Jurkat, Clone E6-1 (cell line): ENCODE data around the genes SLC10A4 and FIP1L1.

- RRBS = no CpG with 5 or more reads among the region's 4 CpGs
These were observed 5.9 kb downstream of the NIPAL1 start for GRCh38 chr4:48022395-48022968.

GRCh38 chr4:48093805-48094294 lies 40.2 kb downstream of the TXK start:
- RRBS = no CpG with 5 or more reads among the region's 3 CpGs

- RRBS = no CpG with 5 or more reads among the region's 3 CpGs
These were observed 59.5 kb upstream of the TXK start for GRCh38 chr4:48193473-48194008.

GRCh38 chr4:48255138-48255746 lies 14.4 kb downstream of the TEC start:
- RRBS = no CpG with 5 or more reads among the region's 5 CpGs

DNA sequence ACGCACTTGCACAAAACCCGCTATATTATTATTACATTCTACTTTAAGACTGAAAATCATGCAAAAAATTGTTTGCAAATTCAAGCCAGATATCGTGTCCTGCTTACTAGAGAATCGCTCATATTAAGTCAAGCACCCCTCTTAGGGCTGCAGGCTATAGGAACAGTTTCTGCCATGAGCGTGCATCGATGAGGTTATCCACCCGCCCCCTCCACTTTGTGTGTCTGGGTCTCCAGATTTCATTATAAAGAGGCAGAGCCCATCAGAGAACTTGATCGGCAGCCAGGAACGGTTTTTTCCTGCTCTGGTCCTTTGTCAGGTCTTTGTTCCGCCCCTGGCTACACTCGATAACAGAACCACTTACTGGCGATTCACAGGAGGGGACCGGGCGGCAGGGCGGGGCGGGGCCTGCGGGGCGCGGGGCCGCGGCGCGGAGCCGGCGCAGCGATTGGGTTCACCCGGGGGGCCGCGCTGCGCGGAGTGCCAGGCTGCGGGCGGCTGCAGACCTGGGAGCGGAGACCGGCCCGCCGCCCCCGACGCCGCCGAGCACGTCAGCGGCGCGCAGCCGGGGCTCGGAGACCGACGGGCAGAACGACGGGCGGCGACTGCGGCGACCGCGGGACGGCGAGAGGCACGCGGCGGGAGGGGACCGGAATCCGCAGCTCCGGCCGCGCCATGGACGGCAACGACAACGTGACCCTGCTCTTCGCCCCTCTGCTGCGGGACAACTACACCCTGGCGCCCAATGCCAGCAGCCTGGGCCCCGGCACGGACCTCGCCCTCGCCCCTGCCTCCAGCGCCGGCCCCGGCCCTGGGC lies at the start of gene SLC10A4:
SLC10A4 (plus strand) TSS at position 457 of the 817 bp plus-strand sequence.
- RRBS = 80% methylated on average over 19 of the region's 80 CpGs

GRCh38 chr4:48633793-48634529 lies 143.9 kb downstream of the ZAR1 start:
- RRBS = no CpG with 5 or more reads among the region's 5 CpGs

GRCh38 chr4:48669136-48669556 lies 110.9 kb downstream of the FRYL start:
- RRBS = no CpG with 5 or more reads among the region's 2 CpGs

- RRBS = no CpG with 5 or more reads among the region's 1 CpG
These were observed 3.1 kb downstream of the FRYL start for GRCh38 chr4:48776995-48777367.

DNA sequence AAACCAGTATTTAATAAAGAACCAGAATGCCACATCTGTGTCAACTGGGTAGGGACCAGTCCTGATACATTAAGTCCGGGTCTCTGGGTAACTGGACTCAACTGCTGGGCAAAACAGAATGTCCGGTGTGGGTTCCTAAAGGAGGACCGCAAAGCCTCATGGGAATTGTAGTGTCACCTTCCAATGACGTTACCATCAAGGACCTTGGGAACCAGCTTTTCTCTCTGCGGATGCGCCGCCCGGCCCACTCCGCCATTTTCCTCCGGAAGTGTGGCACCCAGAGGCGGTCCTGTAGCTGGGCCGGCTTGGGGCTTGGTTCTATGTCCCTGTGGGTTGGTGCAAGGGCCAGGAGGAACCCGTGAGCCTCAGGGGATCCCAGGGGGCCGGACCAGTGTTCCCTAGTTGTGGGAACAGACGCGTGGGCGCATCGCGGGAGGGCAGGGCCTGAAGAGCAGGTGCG lies 175.0 kb downstream of the CWH43 start:
- RRBS = no CpG with 5 or more reads among the region's 20 CpGs

GRCh38 chr4:51842391-51842958 lies 478 bp upstream of the DCUN1D4 start:
- RRBS = 2% methylated on average over 2 of the region's 42 CpGs

DNA sequence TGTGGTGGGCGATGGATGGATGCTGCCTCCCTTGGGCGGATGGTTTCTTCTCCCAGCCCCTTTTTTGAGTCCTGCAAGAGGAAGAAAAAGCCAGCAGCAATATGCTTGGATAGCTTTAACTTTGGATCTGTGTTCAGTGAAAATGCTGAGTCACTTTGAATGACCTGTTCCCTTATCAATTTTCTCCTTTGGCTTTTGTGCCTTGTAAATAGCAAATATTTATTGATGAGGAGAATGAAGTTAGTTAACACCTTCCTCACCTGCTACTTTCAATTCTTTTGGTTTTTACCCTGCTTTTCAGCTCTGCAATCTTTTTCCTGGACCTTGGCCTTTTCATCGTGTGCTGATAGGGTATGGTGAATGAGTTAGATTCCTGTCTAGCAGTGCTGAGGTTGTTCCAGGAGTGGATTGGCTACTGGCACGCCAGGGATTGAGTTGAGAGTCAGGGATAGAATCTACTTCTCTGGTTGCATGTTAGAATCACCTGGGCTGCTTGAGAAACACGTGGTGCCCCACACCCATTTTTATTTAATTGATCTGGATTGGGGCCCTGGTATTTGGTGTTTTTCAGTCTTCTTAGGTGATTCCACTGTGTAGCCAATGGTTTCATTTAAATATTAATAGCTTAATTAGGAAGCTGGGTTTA lies 10.3 kb downstream of the DCUN1D4 start:
- RRBS = no CpG with 5 or more reads among the region's 5 CpGs

GRCh38 chr4:52016930-52017435 lies 3.2 kb downstream of the LRRC66 start:
- RRBS = no CpG with 5 or more reads among the region's 3 CpGs

- RRBS = no CpG with 5 or more reads among the region's 3 CpGs
These were observed 193.0 kb downstream of the USP46 start for GRCh38 chr4:52466188-52466508.

DNA sequence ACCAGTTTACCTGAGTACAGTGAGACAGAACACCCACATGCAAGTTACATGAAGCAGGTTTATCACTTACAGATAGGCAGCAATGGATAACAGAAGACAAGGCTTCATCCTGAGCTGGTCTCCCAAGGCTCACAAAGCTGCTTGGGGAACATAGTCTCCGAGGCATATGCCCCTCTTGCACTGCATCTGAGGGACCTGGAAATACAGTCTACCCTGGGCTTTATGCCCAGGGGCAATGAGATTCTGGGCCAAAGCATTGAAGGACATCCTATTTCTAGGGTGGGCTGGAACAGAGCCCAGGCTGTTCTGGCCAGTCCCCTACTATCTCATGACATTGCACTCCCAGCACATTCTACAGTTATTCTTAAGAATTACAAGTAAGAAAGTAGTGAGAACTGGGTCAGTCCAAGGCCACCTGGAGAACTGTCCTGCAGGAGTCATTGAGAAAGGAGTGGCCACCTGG lies 107.7 kb downstream of the USP46 start:
- RRBS = no CpG with 5 or more reads among the region's 1 CpG

- RRBS = no CpG with 5 or more reads among the region's 7 CpGs
These were observed 92.6 kb downstream of the RASL11B start for GRCh38 chr4:52954440-52955357.

DNA sequence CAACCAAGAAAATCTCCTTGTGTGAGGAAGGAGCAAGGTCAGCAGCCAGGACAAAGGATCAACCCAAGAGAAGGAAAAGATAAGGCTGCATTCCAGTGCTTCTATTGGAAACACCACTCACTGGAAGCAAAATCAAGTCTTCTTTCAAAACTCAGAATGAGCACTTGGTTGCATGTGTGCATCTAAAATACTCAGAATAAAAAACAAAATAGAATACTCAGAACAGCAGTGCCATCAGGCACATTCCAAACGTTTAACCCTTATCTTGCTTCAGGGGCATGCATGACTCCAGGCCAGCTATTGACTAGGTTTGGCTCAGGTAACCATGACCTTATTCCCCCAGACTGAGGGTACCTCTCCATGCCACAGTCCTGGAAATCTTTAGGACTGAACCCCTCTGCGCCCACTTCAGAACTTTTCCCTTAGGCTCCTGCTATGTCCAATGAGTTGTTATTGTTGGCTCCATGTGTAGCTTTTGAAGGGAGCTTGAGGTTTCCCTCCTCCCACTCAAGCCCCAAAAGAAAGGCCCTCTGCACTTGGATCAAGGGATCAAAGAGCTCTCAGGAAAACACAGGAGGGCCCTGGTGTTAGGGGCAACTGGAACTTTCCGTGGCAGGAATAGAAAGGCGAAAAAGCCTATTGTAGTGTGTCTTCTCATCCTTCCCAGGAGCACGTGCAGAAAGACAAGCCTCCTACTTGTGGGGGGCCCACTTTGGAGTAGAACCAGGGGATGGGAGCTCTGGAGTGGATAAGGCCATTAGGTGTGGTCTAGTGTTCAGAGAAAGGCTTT lies 134.9 kb downstream of the RASL11B start:
- RRBS = no CpG with 5 or more reads among the region's 5 CpGs

- RRBS = no CpG with 5 or more reads among the region's 5 CpGs
These were observed 177.3 kb downstream of the RASL11B start for GRCh38 chr4:53039208-53040103.

DNA sequence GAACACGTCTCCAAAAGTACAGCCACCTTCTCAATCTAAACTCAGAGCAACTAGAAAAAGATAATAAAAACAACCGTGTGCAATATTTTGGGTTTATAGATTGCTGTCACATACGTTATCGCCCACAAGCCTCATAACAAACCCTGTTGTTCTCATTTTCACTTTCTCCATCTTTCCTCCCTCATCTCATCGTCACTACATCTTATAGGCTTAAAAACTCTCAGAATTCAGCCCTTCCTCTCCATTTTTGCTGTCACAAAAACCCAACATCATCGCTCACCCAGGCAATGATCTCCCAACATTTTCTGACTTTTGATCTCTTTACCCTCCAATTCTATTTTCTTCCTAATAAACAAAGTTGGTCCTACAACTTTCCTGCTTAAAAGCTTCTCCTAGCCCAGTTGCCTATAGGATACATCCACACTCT lies 510 bp upstream of the SCFD2 start:
- RRBS = no CpG with 5 or more reads among the region's 6 CpGs

DNA sequence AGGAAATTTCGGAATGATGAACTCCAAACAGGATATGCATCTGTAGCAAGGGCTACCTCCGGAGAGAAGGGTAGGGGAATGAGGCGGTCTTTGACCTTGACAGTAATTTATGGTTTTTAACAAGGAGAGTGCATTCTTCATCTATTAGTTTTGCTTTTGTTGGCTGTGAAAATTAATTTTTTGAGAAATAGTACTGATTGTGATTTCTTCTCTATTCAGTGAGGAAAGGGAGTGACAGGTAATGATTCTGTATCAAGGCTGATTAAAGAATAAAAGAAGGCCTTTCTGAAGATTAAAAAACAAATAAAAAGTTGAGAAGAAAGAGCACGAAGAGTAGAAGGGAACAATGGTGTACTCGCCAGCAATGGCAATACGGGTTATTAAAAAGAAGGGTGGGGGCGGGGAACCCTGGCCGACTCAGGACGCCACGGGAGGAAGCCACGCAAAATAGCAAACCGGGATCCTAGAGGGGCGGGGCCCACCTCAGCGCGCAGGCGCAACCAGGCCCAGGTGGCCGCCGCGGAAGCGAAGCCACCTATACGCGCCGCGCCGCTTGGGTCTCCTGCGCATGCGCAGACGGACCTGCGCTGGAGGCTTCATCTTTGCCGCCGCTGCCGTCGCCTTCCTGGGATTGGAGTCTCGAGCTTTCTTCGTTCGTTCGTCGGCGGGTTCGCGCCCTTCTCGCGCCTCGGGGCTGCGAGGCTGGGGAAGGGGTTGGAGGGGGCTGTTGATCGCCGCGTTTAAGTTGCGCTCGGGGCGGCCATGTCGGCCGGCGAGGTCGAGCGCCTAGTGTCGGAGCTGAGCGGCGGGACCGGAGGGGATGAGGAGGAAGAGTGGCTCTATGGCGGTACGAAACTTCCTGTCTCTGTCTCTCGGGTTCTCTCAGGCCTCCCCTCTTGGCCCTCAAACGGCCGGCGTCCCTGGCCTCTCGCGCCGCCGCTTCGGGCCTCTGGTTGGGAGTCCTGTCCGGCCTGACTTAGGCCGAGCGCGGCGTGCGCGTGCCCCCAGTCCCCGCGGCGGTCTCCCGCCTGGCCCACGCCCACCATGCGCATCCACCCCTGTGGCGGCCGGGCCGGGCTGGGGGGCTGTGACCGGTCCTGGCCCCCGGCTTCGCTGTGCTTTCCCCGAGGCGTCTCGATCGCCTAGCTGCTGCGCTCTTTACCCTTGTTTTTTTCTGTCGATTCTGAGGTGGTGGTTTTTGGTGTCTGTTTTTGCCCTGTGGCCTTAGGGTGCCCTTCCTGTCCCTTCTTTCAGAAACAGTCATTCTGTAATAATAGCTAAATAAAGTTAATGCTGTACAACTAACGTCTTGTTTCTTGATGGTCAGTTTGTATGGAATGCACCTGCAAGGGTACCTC lies at the start of gene FIP1L1:
FIP1L1 (plus strand) TSS at position 565 of the 1,358 bp plus-strand sequence.
- RRBS = 1% methylated on average over 17 of the region's 97 CpGs